Metastatic Lung Carcinoma in the Adrenal Gland (tissue), 1 donor: ENCODE data around the genes ACE and CD79B.

- PRO-cap: no peak
Measured at GRCh38 chr17:62140739-62141379, 75.8 kb upstream of the MED13 start.

- PRO-cap: no peak
Measured at GRCh38 chr17:62559837-62560234, 67.6 kb upstream of the MRC2 start.

DNA sequence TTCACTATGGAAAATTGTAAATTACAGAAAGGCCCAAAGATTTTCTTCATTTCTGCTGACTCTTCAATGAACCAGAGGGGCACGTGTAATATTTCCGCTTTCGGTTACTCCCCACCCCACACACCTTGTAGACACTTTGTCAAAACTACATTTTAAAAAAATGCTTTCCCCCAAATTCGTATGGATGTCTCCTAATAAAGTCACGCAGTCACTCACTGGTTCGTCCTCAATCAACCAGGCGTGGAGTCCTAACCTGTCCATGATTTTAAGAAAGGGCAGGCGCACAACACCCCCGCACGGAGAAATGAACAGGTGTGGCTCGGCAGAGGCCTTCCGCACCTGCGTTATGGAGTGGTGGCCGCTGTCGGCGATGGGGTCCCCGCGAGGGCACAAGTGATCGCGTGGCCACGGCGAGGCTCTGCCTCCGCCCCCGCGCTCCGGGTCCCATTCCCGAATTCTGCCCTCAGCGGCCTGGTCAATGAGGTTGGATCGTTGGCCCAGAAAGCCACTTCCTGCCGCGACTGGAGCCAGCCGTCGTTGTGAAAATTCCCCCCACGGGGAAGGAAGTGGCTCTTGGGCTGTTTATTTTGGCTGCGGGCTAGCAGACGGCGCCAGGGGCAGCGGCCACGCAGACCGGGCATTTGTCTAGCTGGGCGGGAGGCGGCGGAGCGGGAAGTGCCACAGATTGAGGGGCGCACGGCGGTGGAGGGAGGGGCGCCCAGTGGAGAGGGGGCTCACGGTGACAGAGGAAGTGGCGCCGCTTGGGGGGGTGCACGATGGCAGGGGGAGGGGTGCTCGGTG, 24.7 kb downstream of the MRC2 start:
- PRO-cap: unidirectional peak, plus-strand start at position 601 of the sequence

- PRO-cap: no peak
Measured at GRCh38 chr17:62759927-62760458, 48.1 kb downstream of the MARCHF10 start.

GRCh38 chr17:62790789-62791052, 17.4 kb downstream of the MARCHF10 start:
- PRO-cap: no peak

DNA sequence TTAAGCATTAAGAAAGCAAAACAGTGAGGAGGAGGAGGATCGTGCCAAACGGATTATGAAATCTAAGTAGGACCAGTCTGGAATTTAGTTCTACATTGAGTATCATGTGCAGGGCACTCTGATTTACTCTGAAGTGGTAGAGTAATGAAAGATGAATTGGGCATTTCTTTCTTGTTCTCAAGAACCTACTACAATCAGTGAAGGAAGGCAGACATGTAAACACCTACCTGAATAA, 195.2 kb downstream of the CYB561 start:
- PRO-cap: no peak

- PRO-cap: no peak
Measured at GRCh38 chr17:63434646-63435759, 11.1 kb downstream of the CYB561 start.

- PRO-cap: bidirectional peak, plus-strand start at chr17:63477061, minus-strand start at chr17:63476865; bidirectional peak, plus-strand start at chr17:63477626, minus-strand start at chr17:63477292
Measured at GRCh38 chr17:63476753-63477911, at the start of gene ACE. Gene ACE (plus strand): TSS chr17:63477061.

- PRO-cap: no peak
Measured at GRCh38 chr17:63607706-63608046, 7.0 kb downstream of the TACO1 start.

- PRO-cap: no peak
Measured at GRCh38 chr17:63697395-63698479, 2.2 kb downstream of the LIMD2 start.

DNA sequence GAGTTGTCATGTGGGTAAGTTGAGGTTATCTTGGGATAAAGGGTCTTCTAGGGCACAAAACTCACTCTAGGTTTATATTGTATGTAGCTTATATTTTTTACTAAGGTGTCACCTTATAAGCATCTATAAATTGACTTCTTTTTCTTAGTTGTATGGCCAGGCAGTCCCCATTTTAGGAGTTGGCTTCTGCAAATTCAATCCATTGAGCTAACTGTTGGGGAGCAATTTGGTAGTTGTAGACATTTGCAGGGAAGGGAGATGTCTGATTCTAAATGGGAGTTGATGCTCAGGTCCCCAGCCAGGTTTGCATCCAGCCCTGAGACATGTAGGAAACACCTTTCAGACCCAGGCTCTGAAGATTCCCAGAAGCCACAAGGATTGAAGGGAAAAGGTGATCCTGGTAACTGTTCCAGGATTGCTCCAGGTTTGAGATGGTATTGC, 8.6 kb upstream of the PSMC5 start:
- PRO-cap: no peak

DNA sequence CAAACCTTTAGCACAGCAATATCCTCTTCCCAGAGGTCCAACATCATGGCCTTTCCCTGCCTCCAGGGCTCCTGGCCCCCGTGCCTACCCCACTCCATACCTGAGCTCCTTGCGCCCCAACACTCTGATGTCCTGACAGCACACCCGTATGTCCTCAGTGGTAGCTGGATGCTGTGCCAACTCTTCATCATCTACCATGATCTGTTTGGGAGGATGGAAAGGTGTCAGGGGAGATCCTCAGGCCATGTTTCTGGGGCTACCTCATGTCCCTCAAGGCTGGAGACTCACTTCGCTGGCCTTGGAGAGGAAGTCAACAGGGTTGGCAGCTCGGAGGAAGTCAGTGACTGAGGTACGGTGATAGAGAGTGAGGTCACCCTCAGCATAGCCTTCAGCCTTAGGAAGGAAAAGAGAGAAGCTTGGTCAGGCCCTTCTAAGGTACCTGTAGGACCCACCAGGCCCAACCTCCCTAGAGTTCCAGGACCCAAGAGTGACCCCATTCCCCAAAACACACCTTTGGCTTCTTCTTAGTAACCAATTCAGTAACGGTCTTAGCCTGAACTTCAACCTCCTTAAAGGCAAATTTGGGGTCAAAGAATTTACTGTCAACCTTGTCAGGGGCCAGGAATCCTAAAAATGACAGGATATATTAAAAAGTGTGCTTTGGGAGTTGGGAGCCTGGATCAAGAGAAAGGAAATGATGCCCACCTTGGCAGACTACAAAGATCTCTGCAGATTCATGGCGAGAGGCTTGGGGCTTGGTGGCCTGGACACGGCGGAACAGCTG, 2.5 kb upstream of the PSMC5 start:
- PRO-cap: no peak

DNA sequence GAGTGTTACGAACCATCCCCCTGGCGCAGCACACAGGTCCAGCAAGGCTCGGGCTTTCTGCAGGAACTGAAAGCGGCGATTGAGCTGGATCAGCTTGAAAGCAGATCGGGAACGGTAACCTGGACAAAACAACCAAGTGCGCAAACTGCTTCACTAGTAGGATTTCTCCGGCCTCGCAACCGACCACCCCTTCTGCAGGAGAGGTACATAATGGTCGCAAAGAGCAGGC, 763 bp upstream of the PSMC5 start:
- PRO-cap: no peak

DNA sequence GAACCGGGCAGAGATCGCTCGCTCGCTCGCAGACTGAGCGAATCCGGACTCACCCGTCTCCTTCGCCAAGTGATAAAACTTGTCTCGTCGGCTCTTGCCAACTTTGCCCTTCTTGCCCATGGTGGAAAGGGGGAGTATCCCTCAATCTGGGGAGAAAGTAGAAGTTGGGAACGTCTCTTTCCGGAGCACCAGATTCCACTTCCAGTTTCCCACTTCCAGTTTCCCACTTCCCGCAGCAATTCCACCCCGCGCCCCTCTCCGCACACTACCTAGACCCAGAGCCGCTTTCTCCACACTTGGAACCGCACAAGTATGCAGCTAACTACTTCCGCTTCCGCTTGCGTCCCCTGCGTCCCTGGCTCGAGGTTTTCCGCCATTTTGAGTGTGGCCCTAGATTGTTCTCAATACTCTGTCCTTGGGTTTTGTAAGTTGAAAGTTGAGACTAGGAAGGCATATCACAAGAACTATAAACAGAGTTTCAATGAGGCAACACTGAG, 400 bp upstream of the PSMC5 start:
- PRO-cap: unidirectional peak, minus-strand start at position 283 of the sequence

- PRO-cap: no peak
Measured at GRCh38 chr17:63831202-63832345, 4.1 kb upstream of the FTSJ3 start.

GRCh38 chr17:63931911-63932575, at the start of gene CD79B:
Gene CD79B (minus strand): TSS chr17:63932331.
- PRO-cap: no peak

DNA sequence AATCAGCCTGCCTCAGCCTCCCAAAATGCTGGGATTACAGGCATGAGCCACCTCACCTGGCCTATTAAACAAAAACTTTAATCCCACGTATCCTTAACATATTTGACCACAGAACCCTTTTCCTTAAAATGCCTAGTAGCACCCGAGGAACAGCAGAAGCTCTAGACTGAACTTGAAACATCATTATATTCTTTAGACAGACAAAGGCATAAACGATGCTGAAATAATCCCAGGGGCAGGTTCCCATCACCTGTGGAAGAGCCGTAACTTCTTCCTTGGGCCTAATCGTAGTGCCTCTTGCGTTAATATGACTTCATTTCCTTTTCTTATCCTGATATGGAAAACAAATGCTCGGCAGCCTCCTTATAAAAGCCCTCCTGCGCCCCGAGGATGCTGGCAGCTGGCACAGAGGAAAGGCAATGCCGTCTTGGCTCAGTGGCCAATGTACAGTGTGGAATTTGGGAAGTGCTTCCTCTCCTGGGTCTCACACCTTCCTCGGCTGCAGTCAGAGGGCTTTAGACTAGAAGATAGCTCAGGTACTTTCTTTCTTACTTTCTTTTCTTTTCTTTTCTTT, 3.5 kb downstream of the SCN4A start:
- PRO-cap: no peak

DNA sequence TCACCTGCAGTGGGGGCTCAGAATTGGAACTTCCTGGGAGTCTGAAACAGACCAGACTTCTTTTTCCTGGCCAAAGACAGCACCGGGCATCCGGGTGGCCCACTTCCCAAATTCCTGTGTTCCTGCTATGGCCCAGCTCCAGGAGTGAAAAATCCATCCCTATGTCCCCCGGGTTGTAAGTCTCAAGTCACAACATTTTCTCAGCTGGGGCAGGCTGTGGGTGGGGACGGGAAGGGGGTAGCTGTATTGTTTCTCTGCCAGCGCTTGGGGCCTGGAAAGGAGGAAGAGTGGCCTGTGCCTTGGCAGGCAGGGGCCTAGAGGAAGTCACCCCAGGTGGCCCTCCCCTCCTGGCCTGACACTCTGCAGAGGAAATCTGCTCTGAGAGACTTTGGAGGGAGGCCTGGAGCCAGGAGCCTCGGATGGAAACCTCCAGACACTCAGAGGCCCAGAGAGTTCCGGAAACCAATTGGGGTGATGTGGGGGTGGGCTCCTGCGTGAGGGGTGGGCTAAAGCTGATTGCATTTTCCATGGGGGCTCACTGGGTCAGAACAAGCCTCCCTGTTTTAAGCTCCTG, 10.6 kb upstream of the SCN4A start:
- PRO-cap: no peak

DNA sequence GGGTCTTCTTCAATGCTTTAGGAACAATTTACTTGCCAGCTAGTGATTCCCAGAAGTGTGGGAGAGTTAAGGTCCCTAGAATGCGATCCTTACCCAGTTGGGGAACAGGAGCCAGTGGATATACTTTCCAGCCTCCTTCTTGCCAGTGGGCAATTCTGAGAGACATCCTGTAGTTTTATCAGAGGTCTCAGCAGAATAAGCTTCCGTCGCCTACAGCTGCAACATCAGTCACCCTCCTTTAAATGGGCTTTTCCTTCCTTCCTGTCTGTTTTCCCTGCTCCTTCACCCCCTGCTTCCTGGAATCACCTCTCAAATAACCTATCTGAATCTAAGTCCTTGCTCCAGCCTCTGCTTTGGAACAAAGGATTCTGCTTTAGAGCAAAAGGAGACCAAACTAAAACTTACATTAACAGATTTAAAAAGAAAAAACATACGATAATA, 4.0 kb downstream of the ICAM2 start:
- PRO-cap: no peak

DNA sequence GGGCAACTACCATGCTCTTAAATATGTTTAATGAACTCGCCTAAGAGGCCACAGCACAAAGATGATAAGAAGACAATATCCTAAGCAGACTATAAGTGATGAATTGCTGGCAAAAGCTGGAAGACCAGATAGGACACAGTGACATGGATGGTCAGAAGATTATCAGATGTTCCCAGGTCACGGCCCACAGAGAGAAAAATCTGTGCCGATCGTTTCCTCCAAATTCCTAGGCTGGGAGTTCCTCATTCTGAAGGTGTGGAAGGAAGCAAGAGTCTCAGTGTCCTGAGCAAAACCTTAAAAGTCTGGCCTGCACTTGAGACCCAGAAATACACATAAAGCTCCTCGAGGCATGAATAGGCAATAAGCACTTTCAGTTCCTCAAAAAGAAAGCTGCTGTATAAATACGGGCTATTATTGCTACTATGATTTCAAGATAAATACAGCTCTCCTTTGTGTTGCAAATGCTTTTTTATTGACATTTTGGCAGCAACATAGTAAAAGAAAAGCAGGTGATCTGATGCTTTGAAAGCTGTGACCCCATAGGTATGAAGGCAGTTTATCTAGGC, 53.8 kb upstream of the ICAM2 start:
- PRO-cap: no peak